Mesenchymal stem cell of Wharton's jelly (primary cell): ENCODE data around the genes NAA50 and CCDC191.

DNA sequence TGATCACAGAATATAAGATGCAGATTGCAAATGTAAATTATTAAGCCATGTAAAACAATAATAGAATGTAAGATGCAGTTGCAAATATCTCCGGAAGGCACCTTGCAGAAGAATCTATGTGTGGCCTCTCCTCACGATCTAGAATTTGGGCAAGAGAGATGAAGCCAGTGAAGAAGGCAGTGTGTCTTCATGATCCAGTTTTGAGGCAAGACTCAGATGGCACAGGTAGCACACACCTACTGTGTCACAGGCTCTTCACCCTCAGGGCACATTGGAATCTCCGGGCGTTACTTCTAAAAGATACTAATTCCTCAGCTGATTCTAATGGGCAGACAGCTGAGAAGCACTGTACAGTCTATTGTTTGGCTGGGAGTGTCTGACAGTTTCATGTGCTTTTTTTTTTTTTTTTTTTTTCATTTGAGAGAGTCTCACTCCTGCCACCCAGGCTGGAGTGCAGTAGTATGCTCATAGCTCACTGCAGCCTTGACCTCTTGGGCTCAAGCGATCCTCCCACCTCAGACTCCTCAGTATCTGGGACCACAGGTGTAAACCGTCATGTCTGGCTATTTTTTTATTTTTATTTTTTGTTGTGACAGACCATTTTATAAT lies 3.8 kb downstream of the C3orf52 start:
- CAGE, long polyA plus RNA = no peak

- CAGE, long polyA plus RNA = no peak
These were observed 69.4 kb downstream of the SLC9C1 start for GRCh38 chr3:112224602-112225008.

DNA sequence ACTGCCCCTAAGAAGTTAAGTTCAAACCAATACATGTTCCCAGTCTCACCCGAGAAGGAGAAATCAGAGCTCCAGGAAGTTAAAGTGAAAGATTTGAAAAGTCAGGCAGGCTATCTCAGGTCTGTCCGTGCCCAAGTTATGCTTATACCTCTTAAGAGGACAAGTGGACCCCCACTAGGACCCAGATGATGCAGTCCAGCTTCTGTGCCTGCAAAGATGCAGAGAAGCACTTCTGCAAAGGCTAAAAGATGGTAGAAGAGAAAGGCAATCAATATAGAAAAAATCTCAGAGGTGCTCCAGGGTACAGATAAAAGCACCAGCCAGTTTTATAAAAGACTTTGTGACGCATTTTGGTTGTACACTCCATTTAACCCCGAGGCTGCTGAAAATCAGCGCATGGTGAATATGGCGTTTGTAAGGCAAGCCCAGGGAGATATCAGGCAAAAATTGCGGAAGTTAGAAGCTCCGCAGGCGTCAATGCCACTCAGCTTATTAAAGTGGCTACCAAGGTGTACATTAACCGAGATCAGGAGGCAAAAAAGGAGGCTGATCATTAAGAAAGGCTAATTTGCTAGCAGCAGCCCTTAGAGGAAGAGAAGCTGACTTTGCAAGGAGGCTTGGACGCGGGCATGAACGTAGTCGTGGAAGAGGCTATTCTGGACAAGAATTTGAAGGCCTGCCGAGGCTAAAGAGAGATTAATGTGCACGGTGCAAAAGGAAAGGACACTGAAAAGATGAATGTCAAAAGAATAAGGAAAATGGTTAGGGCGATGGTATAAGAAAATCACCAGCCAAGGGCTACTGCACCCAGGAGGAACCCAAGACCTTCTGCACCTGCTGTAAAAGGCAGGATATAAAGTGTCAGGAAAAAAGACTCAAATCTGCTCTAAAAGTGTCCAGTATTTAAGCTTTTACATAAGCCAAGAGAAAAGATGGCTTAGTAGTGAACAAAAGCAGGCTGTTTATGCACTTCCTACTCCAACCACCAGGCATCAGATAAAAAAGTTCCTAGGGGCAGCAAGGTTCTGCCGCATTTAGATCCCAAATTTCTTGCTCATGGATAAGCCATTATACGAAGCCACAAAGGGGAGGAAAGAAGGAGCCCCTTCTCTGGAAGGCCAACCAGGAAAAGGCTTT lies 10.2 kb upstream of the SLC9C1 start:
- CAGE, long polyA plus RNA = no peak

DNA sequence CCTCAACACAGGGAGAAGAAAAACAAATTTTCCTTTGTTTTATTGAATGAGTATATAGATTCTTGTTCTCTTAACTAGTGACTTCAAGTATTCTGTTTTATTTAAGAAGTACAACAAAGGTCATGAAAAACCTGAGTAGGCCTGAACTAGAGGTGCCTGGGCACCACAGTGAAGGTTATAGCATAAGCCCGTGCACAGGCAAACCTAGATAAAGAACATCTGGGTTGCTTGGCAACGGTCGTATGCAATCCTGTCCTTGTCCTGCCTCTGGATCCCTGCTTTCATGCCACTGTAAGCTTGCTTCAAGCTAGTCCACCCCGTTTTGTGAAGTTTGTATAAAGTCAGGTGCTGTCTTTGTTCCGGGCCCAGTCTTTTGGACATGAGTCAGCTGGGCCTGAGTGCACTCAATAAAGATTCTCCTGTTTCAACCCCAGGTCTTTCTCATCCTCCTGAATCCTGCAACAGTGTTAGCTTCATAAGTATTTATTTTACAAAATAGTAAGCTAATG lies 14.1 kb upstream of the SLC9C1 start:
- CAGE, long polyA plus RNA = no peak

- CAGE, long polyA plus RNA = no peak
These were observed 1.2 kb downstream of the CCDC80 start for GRCh38 chr3:112639574-112640270.

GRCh38 chr3:112653675-112654466 lies 12.9 kb upstream of the CCDC80 start:
- CAGE, long polyA plus RNA = no peak

GRCh38 chr3:113193153-113193735 lies 18.1 kb upstream of the BOC start:
- CAGE, long polyA plus RNA = no peak

- CAGE, long polyA plus RNA = no peak
These were observed at the start of gene NAA50 for GRCh38 chr3:113745641-113746625. TSS of gene NAA50 (minus strand) at chr3:113746249.

- CAGE, long polyA plus RNA = no peak
These were observed 25.9 kb upstream of the GRAMD1C start for GRCh38 chr3:113812744-113813055.

- CAGE, long polyA plus RNA = no peak
These were observed 19.8 kb downstream of the CCDC191 start for GRCh38 chr3:114036494-114037023.

- CAGE, long polyA plus RNA = no peak
These were observed at the start of gene CCDC191 for GRCh38 chr3:114055995-114057098. TSS of gene CCDC191 (minus strand) at chr3:114056526.

DNA sequence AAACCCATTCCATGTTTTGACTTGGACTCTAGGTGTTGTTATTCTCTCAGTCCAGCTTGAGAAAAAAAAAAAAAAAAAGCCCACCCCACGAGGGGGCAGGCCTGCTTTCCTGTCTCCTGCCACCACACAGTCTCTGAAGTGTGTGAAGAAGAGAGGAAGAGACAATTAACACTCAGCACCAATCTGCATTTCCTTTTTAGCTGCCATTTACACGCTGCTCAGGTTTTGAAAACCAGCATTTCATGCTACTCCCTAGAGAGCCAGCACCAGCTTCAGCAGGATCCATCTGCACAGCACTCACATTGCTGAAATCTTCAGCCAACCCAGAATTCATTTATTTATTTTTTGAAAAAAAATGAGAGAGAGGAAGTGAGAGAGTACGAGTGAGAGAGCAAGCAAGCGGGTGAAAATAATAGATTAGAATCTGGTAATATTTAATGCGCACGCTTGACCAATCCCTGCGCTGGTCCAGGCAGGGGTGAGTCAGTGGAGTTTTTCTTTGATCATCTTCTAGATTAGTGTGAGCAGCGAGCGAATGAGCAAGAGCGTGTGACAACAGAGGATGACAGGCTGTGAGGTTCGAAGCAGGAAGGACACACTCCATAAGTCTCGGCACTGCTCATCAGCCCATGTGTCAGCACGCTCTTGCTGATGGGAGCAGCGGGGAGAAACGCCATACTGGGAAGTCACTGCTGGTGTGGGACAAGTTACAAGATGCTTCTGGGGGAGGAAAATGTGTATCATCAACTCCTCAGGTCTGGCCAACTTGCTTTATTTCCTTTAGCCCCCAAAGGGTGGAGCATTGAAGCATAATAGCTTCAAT lies 23.4 kb downstream of the ZNF80 start:
- CAGE, long polyA plus RNA = no peak

GRCh38 chr3:114221416-114222038 lies 15.9 kb downstream of the ZNF80 start:
- CAGE, long polyA plus RNA = no peak

DNA sequence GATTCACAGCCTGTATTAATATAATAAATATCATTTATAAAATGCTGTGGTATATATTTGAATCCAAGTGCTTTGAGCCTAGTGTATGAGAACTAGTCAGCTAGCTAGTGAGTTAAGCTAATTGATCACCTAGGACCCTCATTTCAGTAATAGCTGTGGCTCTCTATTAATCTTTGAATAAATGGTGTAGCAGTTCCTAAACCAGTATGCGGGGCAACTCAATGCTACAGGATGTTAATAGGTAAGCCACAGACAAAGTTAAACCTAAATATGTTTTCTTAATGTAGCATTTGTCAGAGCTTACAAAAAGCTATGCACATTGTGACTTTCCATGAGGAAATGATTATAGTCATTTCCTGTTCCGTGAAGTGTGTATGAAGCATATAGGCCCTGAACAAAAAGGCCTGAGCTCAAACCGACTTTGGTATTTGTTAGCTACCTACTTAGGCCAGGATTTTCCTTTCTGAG lies 14.4 kb downstream of the ZNF80 start:
- CAGE, long polyA plus RNA = no peak

DNA sequence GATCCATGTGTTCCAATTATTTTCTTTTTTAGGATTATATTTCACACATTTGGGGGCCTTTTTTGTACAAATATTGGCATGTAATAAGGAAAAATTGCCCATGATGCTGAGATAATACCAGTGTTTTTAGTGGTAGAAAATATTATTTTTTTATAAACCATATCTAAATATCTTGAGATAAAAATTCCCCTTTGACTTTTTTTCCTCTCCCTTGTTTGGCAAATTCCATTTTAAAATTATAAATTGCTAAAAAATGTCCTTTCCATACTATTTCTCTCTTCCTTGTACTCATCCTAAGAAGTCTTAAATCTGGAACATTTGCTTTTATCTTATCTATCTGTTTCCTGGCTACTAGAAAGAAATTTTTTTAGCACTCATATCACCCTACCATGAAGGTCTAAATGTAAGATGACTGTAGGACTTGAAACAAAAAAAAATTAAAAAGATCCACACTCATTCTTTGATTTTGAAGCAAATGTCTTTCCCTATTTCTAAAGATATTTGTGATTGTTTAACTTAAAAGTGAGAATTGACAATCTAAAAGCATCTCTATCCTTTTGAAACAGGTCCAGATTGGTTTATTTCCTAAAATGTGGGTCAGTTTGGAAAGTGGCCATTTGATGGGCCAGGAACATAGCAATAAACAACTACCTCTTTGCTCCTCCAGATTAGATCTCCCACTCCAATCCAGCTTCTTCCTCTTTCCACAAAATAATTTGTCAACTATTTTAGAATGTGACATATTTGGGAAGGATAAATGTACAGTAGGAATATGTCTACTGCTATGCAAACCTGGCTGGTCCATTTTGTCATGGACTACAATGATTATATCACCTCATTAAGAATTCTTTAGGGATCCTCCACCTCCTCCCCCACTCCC lies 41.3 kb downstream of the TIGIT start:
- CAGE, long polyA plus RNA = no peak

DNA sequence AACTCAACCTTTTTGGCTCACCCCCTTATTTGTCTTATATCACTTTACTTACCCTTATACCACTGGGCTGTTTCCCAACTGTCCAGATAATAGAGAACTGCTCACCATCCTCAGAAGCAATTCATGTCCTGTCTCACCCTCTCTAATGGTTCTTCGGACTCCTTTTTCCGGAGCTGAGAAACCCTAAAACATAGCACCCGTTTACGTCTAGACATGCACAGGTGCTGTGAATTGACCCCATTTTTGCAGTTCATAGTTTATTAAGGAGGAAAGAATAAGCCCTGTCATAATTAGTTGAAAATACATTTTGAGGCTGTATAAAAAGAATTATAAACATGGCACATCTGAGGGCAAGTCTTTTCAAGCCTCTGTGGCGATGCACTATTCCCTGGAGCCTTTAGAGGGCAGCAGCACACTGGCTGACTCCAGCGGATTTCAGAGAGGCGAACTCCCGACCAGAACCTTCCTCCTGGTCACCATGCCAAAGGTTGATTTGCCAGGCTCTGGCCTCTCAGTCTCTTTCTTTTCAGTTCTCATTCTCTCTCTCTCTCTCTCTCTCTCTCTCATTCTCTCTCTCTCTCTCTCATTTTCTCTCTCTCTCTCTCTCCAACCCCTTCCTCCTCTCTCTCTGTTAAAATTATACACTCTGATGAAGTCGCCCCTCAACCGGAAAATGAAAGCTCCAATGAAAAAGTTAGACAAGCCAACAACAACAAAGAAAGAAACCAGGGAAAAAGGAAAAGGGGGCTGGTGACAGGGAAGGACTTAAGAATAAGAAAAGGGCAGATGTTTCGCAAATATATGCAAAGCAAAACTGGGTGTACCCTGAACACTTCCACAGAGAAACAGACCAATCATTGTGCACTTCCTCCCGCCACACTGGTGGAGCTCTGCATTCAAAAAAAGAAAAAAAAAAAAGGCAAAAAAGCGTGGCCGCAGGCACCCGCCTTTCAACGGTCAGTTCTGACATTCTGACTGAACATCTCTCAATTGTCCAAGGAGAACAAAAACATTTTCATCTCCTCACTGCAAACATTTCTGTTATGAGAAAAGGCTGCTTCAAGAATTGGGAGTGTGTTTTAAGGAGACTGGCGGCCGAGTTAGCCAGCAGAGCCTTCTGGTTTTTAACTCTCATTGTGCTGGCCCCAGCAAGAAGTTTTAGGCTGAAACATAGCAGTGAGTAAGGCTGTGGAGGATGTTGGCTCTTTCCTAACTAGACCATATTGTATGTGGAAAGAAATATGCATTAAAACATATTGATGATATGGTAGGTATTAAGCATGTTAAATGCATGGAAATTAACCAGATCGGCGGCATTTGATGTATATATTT lies 90.2 kb downstream of the TIGIT start:
- CAGE, long polyA plus RNA = no peak

DNA sequence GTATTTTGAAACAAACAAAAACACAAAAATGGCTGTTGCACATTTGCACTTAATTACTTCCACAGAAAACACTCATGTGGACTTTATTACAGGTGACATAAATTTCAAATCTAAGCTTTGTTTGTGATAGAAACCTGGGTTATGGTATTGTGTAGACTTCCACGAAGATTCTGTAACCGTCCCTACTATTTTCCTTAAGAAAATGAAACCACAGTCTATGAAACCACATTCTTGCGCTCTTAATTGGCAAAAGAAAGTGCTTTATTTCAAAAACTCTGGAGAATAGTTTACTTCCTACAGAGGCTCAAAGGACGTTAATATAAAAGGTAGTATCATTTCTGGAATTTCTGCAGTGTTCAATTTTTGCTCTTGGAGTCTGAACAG lies 123.4 kb downstream of the TIGIT start:
- CAGE, long polyA plus RNA = no peak

DNA sequence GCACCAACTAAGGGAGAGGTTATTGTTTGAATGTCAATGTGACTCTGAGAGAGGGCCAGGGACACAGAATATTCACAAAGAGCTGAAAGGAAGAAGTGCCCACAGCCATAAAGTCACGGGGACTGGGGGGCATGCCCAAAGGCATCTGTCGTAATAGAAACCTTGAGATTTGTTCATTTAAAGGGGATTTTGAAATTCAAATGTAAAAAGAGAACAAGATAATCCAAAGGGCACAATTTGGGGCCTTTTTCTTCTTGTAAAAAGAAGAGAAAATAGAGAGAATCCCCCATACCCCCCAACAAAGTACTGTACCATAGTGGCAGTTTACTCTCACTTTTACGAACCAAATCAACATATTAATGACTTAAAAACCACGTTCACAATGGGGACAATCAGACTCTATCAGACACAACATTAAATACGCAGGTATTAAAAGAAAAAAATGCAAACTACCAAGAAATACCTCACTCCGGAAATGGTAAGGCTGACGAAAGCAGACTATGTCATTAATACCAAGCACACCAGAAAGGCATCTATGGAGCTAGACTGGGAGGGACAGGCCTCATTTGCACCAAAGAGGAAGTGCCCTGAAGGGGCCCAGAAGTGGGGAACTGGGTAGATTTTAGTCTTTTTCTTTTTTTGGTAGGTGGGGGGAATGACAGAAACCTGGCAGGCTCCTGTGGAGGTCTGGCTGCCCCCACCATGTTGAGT lies 134.2 kb downstream of the TIGIT start:
- CAGE, long polyA plus RNA = no peak

- CAGE, long polyA plus RNA = no peak
These were observed 156.2 kb downstream of the TIGIT start for GRCh38 chr3:114449957-114450561.

- CAGE, long polyA plus RNA = no peak
These were observed 230.9 kb downstream of the TIGIT start for GRCh38 chr3:114524547-114525211.